Measurements from ENCODE around the gene ITGB2.

DNA sequence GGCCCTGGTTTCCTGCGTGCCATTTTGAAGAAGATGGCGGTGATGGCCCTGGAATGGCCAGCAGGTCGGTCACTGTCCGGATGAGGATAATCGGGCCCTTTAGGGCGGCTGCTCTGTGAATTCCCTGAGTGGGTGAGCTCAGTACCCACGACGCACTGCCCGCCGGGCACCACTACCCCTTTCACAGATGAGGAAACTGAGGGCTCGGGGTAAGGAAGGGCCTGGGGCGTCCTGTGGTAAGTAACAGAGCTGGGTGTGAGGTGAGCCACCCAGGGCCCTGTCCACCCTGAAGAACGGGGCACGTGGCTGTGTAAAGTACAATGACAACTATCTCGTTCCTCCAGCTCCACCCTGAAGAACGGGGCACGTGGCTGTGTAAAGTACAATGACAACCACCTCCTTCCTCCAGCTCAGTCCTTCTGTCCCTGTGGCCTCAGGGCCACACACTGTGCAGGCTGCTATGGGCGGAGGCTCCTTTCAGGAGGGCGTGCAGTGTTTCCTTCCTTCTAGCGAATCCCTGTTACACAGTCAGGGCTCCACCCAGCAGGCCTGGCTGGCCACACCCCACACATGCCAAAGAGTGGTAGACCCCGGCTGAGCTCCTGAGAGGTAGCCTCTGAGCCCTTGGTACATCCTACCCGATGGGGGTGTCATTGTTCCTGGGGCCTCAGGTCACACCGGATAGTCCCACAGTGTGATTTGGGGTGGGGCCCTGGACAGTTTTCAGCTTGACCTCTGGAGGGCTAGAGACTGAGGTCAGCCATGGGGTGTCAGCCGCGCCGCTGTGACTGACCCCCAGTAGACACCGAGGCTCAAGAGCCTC, 23.1 kb downstream of the ITGB2 start:
- PRO-cap = bidirectional peak, plus-strand start at position 413 of the sequence, minus-strand start at position 295 of the sequence

DNA sequence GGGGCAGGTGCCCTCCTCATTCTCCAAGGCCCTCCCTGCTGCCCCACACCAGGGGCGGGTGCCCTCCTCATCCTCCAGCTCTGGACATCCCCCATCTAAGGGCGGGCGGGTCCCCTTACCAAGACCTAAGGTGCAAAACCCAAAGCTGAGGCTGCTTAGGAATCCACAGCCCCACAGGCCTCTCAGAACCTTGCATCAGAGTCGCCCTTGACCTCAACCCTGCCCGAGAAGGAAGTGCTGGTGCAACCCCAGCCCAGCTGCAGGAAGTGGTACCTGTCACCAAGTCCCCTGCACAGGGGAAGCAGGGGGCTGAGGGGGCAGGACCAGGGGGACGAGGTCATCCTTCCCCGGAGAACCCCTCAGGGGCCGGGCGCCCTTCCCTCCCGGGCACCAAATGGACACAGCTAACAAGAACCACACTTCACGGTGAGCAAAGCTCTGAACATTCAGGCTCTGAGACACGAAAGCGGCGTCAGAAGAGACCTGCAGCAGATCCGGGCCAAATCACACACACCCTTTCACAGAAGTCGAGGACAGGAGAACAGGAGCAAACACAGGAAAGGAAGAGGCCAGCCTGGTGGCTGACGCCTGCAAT, 6.5 kb downstream of the ITGB2 start:
- PRO-cap = no peak

DNA sequence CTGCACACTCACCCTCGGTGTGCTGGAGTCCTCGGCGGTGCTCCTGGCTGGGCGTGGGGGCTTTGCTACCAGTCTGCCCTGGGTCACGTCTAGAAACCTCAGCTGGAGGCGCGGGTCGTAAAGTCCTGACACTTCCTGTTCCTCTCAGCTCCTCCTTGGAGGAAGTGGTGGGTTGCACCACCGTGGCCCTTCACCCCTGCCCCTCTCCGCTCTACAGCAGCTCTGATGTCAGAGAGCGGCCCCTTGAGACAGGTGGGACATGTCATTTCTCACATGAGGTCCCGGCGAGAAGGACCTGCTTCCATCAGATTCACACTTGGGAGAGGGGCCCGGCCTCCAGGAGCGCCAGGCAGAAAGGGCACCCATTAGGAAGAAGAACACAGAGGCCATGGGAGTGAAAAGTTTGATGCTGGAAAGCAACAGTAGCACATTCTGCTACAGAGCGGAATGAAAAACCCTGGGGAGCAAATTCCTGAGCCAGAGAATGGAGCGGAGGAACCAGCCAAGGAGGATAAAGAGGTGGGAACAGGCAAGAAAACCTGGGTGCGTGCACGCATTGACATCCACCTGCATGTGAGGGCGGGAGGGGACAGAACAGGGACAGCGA, at the start of gene ITGB2:
Gene ITGB2, minus strand, starts transcription at position 91 of the 607 bp plus-strand sequence.
- PRO-cap = bidirectional peak, plus-strand start at position 231 of the sequence, minus-strand start at position 119 of the sequence

DNA sequence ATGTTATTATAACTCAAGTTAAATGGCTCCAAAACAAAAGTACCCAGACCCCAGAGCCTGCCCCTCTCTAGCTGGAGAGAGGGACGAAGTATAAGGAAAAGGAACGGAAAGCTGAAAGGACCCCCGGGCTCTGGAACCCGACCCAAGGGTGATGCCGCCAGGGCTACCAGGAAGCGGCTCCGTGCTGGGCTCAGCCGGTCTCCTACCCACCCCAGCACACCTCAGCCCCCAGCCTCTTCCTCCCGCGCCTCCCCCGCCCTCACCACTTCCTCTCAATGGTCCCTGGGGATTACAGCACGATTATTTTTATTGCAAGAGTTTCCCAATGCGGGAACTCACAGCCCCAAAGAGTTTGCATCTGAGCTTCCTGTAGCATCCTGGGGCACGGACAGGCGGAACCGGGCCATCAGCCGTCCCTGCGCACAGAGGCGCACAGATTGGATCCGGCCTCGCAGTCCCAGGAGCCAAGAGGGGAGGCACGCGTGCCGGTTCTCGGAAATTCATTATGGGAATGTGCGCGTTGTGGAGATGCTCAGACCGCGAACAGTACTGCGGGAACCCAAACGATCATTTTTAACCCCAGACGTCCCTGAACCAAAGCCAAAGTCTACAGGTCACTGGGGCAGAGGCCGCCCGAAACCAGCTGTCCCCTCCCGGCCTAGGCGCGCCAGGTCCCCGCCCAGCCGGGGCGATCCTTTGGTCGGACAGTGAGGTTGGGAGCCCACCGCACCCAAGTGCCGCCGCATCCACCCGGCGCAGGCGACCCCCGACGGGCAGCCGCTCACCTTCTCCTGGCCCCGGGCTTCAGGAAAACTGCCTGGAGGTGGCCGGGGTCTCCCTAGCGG, 8.6 kb upstream of the SLX9 start:
- PRO-cap = no peak

GRCh38 chr21:44932691-44933114, 7.1 kb upstream of the SLX9 start:
- PRO-cap = no peak

DNA sequence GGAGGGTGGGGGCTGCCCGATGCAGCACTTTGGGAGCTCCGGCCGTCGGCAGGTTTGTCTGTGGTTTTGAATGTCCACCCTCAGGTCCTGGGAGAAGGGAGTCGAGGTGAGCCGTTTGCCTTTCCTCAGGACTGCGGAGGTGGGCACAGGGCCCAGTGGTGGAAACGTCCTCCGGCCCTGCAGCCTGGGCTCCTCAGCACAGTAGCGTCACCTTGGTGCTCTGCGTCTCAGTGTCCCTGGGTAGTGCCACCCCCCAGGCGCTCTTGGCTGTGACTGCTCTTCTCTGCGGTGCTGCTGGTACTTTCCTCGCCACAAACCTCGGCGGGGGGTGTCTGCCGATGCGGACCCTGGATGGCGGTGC, 14.6 kb downstream of the SLX9 start:
- PRO-cap = no peak

- PRO-cap = no peak
These were observed 19.9 kb downstream of the SLX9 start for GRCh38 chr21:44959486-44960327.

- PRO-cap = no peak
These were observed 54.8 kb downstream of the SLX9 start for GRCh38 chr21:44994551-44995168.

DNA sequence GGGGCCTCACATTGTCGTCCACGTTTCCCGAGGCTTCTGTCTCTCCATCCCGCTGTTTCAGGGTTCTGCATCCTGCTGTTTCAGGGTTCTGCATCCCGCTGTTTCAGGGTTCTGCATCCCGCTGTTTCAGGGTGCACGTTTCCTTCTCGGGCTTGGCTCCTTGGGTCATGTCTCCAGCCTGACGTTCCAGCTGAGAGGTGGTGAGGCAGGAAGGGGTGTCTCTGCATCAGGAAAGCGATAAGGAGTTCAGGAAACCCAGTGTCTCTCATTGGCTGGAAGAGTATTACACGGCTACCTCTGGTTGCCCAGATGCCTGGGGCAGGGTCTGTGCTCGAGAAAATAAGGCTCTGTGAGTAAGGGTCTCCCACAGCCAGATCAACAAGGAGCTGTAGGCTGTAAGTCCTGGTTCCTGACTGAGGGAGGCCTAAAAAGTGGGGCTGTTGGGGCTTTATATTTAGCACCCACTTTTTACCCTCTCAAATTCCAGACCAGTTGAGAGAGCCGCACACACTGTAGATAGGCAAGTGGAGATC, 21.2 kb downstream of the ADARB1 start:
- PRO-cap = no peak

DNA sequence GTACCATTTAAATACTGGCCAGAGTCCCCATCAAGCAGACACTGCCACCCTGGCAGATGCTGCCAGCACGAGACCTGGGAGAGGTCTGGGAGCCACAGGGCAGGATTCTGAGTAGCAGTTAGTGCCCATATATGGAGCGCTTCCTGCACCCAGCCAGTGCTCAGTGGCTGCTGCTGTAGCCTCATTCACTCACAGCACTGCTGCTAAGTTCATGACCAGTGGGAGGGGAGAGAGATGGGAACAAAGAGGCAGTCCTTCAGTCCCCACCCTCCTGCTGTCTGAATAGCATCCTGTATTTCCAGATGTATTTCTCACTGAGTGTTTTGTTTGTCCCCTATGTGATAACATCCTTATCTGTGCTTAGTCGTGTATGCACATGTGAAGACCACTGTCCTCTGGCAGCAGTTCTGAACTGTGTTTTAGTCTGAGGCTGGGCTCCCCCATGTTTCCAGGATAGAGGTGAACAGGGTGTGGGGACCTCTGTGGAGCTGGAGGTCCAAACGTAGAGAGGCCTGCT, 80.4 kb downstream of the ADARB1 start:
- PRO-cap = no peak

DNA sequence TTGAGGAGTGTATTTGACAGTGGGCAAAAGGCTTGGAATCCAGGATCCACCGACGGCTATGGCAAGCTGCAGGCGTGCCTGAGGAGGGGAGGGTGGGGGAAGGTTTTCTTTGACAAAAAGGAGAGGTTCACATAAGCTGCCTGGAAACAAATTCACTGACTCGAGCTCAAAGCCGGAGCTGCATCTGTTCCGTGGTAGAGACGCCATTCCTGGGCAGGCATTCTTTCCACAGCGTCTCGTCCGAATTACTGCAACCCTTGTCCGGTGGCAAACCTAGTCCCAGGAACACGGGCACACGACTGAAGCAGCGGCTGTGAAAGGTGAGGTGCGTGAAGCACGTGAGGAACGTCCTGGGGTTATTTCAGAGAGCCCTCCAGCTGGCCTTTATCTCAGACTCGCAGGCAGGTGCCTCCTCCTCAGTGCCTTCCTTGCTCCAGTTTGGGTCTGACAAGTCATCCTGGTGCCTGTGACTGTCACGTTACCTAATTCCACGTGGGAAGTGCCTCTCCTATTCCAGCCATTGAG, 9.2 kb downstream of the POFUT2 start:
- PRO-cap = no peak

DNA sequence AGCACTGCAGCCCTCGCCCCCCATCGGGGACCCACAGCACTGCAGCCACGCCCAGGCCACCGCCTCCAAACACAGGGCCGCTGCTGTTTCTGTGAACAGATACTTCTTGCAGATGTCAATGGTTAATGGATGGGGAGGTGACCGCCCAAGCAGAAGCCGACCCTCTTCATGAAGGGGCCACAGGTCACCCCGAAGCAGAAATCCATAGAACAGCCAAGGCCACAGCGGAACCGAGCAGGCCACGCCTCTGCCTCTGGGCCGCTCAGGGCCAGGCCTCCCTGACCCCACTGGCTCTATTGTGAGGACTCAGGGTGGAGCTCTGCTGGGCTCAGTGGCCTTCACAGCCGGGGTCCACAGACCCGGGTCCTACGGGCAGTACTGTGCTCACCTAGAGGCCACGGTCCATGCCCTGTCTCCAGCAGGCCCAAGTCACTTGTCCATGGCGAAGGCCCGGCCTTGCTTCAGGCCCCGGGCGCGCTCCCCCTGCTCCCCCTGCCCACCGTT, 4.1 kb upstream of the POFUT2 start:
- PRO-cap = no peak

- PRO-cap = bidirectional peak, plus-strand start at chr21:45302383, minus-strand start at chr21:45302139; unidirectional peak, plus-strand start at chr21:45302383
These were observed 14.6 kb upstream of the POFUT2 start for GRCh38 chr21:45302008-45303062.

GRCh38 chr21:45349659-45350536, 55.1 kb upstream of the COL18A1 start:
- PRO-cap = no peak

DNA sequence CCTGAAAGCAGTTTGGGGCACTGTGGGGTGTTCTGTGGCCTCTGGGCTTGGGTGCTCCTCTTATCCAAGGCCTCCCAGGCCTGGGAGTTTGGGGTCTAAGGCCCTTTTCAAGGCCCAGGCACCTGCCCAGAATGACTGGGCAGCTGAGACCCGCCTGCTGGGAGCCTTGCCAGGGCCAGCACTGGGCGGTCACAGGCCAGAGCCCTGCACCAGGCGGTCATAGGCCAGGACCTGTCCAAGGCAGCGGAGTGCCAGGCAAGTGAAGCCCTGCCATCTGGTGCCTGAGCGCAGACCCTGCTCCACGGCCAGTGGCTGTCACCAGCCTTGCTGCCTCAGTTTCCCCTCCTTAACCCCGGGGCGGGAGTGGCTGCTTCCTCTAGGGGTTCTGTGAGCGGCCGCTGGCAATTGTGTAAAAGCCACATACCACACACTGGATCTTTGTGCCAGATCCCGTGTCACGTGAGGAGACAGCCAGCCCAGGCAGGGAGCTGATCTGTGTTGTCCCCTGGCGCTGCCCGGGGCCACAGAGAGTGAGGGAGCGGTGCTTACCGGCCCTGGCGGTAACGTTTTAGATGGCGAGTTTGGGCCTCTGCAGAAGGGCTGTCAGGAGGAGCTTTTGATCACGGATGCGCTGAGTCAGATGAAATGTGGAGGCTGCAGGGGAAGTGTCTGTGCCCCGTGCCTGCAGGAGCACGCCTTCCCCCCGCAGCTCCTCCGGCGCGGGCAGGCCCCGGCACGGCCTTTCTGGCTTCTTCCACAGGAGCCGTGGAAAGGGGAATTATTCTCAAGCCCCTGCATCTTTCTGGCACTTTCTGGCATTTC, 4.6 kb downstream of the COL18A1 start:
- PRO-cap = no peak

- PRO-cap = no peak
These were observed 12.6 kb downstream of the COL18A1 start for GRCh38 chr21:45417452-45418158.

GRCh38 chr21:45420095-45421418, 15.6 kb downstream of the COL18A1 start:
- PRO-cap = no peak

- PRO-cap = no peak
These were observed 49.2 kb downstream of the COL18A1 start for GRCh38 chr21:45454082-45454583.

GRCh38 chr21:45533476-45533757, 8.8 kb downstream of the SLC19A1 start:
- PRO-cap = unidirectional peak, plus-strand start at chr21:45533614

GRCh38 chr21:45549107-45549766, 7.0 kb upstream of the SLC19A1 start:
- PRO-cap = no peak

Measured in mucosa of descending colon (tissue), 1 donor.